ENCODE measurements around a stretch of chr6.

DNA sequence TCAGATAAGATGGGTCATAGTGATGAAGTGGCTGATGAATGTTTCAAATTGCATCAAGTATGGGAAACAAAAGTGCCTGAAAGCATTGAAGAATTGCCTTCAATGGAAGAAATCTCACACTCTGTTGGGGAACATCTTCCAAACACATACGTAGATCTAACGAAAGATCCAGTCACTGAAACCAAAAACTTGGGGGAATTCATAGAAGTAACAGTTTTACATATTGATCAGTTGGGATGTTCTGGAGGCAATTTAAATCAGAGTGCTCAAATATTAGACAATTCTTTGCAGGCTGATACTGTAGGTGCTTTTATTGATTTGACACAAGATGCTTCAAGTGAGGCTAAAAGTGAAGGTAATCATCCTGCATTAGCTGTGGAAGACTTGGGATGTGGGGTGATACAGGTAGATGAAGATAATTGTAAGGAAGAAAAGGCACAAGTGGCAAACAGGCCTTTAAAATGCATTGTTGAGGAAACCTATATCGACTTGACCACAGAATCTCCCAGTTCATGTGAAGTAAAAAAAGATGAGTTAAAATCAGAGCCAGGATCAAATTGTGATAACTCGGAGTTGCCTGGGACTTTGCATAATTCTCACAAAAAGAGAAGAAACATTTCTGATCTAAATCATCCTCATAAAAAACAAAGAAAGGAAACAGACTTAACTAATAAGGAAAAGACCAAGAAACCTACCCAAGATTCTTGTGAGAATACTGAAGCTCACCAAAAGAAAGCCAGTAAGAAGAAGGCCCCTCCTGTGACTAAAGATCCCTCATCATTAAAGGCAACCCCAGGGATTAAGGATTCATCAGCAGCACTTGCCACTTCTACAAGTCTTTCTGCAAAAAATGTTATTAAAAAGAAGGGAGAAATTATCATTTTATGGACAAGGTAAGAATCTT lies 25.8 kb upstream of the GJA10 start:
- RRBS, result no CpG with 5 or more reads among the region's 4 CpGs

DNA sequence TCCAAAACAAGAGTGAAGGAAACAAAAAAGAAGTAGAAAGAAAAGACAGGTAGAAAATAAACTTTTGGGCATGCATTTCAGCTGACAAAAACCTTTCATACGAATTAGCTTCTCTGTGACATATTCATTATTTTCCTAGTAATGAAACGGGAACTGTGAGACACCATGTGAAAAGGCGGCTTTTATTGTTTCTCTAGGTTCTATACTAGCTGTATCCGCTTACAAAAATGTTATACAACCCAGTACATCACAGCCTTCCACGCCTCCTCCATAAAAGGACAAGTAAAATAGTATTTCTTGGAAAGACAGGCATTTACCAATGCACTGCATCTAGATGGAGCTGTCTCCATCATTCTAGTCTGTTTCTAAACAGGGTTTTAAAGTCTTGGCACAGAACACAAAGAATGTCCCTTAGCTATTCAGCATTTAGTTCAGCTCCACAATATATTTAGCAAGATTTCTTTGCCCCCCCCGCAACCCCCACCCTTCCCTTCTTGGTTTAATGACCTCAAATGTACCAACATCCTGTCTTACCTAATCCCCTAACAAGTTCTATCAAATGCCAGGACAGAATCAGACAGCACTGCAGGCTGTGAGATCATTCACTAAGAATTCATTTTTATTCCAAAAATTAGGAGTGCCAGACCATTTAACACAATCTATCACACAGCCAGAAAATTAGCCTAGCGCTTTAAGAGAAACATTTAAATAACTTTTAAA lies 198.7 kb downstream of the BACH2 start:
- RRBS, result no CpG with 5 or more reads among the region's 7 CpGs

- RRBS, result no CpG with 5 or more reads among the region's 9 CpGs
These were observed 111.7 kb downstream of the BACH2 start for GRCh38 chr6:90184802-90185564.

DNA sequence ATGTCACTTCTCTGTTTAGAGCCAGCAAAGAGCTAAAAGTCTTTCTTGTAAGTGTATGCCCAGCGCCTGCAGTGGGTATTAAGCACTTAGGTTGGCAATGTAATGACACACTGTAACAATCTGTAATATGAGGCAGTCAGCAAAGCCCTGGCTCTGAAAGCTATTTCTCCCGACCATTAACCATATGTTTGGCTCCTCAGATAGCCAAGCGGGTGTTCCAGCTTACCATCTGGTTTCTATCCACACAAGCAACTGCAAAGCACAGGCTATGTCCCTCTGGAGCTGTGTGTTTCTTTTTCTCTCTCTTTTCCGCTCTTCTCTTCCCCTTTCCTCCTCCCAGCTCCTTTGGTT lies 77.5 kb downstream of the BACH2 start:
- RRBS, result no CpG with 5 or more reads among the region's 4 CpGs

DNA sequence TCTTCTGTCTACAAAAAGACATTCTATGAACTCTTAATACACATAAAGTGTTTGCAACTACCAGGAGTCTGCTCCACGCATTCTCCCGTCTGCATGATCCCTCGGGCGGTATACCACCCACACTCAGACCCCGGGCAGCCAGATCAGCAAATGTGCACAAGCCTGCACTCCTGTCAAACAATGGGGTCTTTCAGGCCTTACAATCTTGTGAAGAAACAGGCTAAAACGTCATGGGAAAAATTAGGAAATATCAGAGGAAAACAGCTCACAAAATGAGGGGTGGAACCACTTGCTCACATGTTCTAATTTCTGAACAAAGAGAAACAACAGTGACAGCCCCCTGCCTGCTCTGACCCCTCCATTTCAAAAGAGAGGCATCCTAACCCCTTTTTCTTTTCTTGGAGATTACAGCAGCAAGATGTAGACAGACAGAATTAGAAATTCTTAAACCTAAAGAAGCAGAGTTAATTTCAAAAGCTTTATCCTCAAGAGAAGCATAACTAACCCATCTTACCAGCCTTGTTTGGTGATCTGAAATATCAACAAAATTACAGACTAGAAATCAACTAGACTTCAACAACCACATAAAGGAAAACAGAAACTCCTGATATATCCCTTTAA lies 69.3 kb downstream of the BACH2 start:
- RRBS, result no CpG with 5 or more reads among the region's 6 CpGs

DNA sequence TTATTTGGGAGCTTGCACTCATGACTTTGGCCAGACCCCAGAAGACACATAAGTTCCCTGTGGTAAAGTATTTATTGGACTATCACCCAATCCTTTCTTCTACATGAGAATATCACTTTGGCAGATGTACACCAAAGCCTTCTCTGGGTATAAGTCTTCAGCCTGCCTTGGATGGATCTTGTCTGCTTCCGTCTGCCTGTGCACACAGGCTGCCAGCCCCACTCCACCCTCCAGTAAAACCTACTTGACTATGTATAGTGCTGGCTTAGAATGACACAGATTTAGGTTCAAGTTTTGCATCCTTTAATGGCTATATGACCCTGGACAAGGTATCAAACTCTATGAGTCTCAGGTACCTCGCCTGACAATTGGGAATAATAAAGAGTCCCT lies 63.4 kb downstream of the BACH2 start:
- RRBS, result no CpG with 5 or more reads among the region's 2 CpGs

DNA sequence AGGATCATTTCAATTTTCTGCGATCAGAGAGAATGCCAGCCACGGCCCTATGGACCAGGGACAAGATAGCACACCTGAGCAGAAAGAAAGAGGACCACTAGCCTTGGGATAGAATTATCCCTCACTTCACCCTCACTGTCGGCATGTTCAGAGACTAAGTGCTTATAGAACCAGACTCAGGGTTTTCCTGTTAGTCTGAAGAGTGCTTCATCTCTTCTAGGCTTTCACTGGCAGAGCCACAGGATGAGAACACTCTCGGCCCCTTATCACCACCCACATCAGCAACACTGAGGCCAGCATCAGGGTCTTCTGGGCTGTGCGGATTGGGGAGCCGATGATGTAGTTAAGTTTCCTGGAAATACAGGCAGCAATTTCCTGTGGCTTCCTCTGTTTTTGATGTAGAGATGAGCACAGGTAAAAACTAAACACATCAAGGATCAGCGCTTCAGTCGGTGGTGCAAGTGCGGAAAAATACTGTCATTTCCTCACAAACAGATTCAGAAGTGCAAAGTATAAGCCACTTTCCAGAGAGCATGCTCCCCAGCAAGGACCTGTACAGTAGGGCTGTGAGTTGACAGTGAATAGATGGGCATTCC lies 62.7 kb downstream of the BACH2 start:
- RRBS, result no CpG with 5 or more reads among the region's 9 CpGs

GRCh38 chr6:90291460-90292076 lies 5.1 kb downstream of the BACH2 start:
- RRBS, result no CpG with 5 or more reads among the region's 5 CpGs

DNA sequence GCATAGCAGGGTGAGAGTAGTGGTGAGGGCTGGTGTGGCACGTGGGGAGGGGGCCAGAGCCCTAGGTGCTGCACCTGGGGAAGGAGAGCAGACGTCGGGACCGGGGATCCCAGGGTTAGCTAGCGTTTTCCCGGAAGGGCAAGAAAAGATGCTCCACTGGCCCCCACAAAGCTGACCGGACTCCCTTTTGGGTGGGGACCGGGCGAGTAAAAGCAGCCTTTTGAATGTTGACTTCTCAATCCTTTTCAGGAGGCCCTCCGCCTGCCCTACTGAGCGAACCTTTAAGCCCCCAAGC lies 540 bp upstream of the BACH2 start:
- RRBS, result 0% methylated on average over 1 of the region's 11 CpGs

- RRBS, result no CpG with 5 or more reads among the region's 5 CpGs
These were observed 108.6 kb downstream of the MAP3K7 start for GRCh38 chr6:90478127-90478758.

GRCh38 chr6:90586370-90586628 lies 573 bp downstream of the MAP3K7 start:
- RRBS, result no CpG with 5 or more reads among the region's 10 CpGs

DNA sequence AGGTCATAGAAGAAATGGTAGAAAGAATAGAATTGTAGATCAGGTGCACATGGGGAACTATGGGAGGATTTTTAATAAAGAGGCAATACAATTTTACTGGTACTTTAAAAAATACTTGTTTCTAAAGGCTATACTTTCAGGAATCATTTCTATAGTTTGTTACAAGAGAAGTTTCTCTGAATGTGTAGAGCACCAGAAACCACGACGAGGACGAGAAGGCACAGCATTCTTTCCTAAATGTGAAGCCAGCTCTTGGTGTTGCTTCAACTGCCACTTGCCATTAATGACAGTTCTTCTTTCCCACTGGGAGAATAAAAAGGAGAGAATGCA lies 1300.1 kb downstream of the EPHA7 start:
- RRBS, result no CpG with 5 or more reads among the region's 3 CpGs

DNA sequence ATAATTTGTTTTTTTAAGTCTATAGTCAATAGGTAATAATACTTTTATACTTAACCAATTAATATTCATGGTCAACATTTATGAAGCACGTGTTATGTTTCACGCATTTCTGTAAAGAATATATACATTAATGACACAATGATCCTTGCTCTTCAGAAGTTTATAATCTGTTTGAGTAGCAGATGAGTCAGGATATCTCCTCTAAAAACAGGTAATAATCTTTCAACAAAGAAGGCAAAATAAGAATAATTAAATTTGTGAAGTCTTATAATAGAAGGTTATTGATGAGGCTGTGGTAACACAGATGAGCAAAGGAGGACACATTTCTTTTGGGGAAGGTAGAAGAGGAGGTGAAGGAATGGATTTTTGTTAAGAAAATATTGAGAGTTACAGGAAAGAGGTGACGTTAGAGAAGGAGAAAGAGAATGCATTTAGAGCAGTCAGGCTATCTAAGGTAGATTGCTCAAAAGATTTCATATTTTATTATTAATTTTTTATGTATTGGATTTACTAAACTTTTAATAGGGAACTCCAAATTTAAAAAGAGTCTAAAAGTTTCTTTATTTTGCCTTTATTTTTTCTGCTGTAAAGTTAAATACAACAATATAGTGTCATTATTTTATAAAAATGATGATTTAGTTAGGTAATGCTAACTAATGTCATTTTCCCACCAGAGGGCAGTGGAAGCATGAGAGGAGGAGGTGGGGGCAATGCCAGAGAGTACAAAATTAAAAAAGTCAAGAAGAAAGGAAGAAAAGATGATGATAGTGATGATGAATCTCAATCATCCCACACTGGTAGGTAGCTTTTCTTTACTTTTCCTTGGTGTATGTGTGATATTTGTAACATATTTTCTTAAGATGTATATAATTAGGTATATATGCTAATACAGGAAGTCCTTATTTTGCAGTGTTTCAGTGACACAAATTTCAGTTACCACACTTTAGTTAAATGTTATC lies 20.4 kb upstream of the FHL5 start:
- RRBS, result no CpG with 5 or more reads among the region's 3 CpGs

- RRBS, result 28% methylated on average over 2 of the region's 10 CpGs
These were observed 130.8 kb downstream of the FHL5 start for GRCh38 chr6:96693438-96694502.

DNA sequence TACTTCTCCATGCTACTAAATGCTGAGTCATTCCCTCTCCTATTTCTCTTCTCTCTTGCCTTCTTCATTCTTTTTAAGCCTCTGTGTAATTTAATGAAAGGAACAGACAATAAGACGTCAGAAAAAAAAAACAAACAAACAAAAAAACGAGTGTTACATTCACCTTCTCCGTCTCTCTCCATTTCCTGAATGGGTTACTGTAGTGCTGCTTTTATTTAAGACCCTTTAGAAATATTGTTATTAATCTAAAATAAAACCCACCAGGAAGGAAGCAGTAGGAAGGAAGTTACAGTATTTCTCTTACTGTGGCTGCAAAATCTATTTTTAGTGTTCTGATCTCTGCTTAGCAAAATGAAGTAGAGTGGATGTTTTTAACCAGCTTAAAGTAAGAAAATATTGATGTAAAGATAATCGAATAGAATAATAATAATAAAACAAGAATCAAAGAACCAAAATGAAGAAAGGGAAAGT lies 918 bp upstream of the NDUFAF4 start:
- RRBS, result no CpG with 5 or more reads among the region's 4 CpGs

GRCh38 chr6:97049647-97050128 lies 125.2 kb downstream of the KLHL32 start:
- RRBS, result no CpG with 5 or more reads among the region's 2 CpGs

GRCh38 chr6:97668824-97669828 lies 386.1 kb upstream of the MMS22L start:
- RRBS, result no CpG with 5 or more reads among the region's 24 CpGs

DNA sequence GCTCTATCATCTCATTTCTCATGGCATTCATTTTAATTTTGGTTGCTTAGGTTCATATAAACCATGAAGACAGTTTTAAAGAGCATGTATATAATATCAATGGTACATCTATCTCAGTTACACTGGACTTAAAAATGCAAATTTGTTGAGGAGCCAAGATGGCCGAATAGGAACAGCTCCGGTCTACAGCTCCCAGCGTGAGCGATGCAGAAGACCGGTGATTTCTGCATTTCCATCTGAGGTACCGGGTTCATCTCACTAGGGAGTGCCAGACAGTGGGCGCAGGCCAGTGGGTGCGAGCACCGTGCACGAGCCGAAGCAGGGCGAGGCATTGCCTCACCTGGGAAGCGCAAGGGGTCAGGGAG lies 418.0 kb upstream of the POU3F2 start:
- RRBS, result no CpG with 5 or more reads among the region's 13 CpGs

DNA sequence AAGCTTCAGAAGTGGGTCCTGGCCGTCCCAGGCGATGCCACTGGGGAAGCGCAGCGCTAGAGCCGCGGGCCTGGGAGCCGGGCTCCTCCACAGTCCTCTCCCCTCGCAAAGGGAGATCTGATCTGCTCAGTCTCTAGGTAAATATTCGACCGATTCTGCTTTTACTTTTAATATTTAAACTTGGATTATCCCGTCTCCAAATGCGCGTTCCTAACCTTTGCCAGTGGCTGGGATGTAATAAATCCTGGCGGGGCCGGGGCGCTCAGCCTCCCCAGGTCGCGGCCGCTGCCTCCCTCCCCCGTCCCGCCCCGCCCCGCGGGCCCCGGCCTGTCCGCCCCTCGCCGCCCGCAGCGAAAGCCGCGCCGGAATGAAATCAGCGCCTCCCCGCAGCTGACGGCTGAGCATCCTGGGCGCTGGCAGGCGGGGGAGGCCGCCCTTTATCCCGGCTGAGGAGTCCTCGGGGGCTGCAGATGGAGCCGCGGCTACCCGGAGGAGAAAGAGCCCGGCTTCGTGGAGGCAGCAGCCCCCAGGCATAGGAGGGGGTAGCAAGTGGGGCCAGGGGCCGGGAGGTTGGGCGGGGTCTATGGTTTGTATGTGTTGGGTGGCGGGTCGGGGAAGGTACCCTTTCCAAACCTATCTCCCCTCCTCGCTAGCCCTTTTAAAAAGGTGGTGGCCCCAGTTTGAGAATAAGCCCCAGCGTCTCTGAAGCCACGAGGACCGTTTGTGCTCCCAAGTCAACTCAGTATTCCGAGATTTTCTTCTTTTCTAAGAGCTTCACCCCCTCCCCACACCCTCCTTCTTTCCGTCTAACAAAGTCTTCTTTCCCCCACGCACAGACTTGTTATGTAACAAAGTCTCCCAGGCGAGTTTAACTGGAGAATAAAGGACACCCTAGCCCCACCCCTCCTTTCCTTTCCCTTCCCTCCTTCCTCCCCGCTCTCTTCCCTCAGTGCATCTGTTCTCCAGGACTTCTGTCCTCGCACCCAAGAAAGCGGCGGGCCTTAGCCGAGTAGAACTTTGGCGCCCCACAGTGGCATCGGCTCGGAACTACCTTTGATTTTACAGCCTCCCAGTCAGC lies 10.9 kb downstream of the POU3F2 start:
- RRBS, result 2% methylated on average over 33 of the region's 66 CpGs